Non-pigmented ciliary epithelial cell (primary cell): Measurements from ENCODE around the gene LY75.

- RRBS: no CpG with 5 or more reads among the region's 2 CpGs
Measured at GRCh38 chr2:158128527-158128851, 26.8 kb downstream of the UPP2 start.

DNA sequence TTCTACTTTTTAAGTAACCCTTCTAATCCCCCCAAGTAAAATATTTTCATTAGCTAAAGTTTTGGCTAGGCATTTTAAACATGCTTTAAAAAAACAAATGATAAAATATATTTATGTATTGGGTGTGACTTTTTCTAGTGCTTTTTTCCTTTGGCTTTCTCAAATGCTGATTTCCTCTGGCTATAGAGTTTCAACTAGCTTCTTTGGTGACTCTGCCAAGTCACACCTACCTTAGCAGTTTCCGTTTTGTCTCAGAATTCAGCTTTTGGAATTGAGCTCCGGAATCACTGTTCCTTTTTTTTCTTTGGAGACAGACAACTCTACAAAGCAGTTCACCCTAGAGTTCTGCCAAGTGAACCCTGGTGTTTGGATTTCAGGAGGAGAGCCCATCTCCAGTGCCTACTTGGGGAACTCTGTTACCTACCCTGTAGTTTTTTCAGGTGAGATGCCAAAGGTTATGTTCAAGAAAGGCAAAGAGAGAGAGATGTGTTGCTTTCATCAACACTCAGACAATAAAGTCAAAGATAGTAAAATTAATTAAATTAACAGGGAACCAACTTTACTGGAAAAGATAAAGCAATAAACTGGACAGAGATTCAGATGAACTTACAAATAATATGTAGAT is 89.9 kb downstream of the UPP2 start:
- RRBS: no CpG with 5 or more reads among the region's 2 CpGs

- RRBS: no CpG with 5 or more reads among the region's 4 CpGs
Measured at GRCh38 chr2:158320991-158321615, 135.4 kb downstream of the CCDC148 start.

DNA sequence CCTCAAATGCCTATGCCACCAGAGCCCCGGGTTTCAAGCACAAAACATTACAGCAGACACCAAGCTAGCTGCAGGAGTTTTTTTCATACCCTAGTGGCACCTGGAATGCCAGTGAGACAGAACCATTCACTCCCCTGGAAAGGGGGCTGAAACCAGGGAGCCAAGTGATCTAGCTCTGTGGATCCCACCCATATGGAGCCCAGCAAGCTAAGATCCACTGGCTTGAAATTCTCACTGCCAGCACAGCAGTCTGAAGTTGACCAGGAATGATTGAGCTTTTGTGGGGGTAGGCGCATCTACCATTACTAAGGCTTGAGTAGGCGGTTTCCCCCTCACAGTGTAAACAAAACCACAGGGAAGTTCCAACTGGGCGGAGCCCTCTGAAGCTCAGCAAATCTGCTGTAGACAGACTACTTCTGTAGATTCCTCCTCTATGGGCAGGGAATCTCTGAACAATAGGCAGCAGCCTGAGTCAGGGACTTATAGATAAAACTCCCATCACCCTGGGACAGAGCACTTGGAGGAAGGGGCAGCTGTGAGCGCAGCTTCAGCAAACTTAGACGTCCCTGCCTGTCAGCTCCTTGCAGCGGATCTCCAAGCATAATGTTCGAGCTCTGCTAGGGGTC is 96.7 kb downstream of the CCDC148 start:
- RRBS: no CpG with 5 or more reads among the region's 8 CpGs

DNA sequence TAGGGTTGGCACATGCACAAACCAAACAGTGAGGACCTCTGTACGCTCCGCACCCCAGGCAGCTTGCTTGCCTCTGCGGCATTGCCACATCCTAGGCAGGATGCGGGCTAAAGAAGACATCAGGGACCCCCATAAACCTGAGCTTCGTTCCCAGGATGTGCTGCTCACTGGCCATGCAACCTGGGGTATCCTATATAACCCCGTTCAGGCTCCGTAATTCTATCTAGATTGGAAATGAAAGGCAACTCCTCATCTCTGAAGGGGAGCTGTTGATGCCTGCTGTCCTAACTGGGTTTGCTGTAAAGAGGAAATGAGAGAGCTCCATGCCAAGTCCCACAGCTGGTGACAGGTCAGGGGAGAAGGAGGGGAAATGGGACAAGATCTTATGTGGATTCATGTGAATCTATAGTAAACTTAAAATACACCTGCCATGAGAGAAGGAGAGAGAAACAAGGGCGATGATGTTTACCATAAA is 128.0 kb upstream of the DAPL1 start:
- RRBS: no CpG with 5 or more reads among the region's 8 CpGs

DNA sequence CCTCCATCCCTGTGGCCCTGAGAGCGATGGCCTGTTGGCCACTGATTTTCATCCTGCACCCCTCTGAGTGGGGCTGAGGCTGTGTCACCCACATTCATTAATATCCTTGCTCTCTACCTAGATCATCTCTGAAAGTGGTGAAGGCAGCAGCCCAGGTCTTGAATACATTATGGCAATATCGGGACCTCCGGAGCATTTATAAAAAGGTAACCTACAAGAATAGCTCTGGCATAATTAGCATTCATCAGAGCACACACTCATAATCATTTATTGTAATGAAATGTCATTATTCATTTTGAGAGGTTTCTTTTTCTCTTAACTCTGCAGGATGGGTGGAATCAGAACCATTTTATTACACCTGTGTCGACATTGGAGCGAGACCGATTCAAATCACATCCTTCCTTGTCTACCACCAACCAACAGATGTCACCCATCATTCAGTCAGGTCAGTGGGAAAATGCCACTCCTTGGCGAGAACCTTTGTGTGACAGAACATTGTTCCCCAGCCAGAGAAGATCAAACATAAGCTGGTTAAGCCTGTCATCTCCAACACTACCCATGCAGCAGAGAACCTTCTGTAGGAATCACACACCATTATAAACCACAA is 121.5 kb upstream of the DAPL1 start:
- RRBS: no CpG with 5 or more reads among the region's 7 CpGs

DNA sequence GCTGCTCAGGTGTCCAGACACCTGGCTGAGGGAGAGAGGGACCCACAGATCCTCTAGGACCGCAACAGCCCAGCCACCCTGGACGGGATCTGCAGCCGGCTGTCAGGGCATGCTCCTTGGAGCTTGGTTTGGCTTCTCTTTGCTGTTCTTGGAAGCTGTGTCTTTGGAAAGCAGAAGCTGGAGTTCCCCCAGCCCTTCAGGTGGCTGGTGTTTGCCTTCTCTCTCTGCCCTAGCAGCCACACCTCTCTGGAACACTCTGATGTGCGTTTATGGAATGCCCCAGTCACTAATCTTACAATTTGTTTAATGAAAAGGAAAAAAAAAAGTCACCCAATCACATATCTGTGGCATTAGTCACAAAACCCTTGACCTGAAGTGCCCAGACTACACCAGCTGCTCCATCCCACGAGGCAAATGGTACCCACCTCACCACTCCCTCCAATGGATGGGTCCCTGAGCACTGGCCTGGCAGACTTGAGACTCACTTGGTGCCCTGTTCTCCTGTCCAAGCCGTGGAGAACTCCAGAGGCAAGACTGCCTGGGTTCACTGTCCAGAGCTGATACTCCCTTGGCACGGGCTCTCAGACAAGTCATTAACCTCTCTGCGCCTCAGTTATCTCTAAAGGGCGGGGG is 70.2 kb upstream of the DAPL1 start:
- RRBS: no CpG with 5 or more reads among the region's 9 CpGs

GRCh38 chr2:158868361-158868937 is 73.3 kb downstream of the DAPL1 start:
- RRBS: no CpG with 5 or more reads among the region's 10 CpGs

DNA sequence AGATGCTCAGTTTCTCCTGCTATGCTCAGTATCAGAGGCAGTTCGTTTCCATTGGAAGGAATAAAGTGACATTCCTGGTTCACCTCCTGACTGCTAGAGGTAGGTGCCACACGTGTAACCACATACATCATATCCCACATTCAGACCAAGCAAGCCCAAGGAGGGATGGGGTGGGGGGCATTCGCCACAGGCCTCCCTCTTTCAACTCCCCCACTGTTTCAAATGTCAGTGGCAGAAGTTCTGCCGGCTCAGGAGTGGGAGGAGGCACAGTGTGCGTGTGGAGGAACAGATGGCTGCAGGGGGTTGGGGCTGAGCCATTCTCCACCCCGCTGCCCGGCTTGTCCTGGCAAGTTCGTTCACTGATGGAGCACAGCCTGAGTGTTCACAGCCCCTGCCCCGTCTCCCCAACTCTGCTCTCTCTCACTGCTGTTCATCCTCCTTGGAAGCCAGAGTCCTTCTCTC is 75.4 kb upstream of the TANC1 start:
- RRBS: 10% methylated on average over 4 of the region's 9 CpGs

DNA sequence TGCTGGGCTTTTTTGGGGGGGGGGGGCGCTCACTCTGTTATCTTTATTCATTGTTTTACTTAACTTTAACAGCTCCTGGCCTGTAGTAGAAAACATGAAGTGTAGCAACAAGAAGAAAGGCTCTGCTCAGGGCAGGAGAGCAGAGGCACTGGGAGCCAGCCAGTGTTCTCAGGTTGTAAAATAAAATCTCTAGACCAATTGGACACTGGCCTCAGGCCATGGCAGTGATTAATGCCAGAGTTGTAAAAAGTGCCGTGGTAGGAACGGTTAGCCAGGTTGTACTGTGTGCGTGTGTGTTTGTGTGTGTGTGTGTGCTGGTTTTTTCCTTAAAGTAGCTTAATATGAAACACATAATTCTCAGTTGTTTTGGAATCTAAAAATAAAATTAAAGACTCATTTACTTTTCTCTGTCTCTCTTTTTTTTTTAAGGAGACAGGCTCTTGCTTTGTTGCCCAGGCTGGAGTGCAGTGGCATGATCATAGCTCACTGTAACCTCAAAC is 14.0 kb upstream of the TANC1 start:
- RRBS: no CpG with 5 or more reads among the region's 4 CpGs

GRCh38 chr2:159144678-159145304 is 141.7 kb downstream of the WDSUB1 start:
- RRBS: no CpG with 5 or more reads among the region's 7 CpGs

DNA sequence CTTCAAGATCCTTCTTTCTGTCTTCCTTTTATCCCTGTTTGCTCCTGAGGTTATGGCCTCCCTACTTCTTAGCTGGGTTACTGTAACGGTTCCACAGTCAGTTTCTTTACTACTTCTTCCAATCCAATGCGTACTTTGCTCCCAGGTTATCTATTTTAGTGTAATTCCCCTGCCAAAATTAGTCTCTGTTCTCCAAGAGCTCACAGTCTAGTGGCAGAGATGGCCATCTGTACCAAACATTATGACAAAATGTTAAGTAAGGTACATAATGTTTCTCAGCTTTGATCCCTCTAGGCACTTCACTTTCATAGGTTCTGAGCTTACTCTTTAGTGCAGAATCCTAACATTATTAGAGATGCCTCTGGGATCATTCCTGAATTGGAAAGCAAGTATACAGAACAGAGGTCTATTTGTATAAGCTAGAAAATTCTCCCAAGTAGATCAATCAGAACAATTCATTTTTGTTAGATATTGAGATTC is 85.1 kb upstream of the WDSUB1 start:
- RRBS: no CpG with 5 or more reads among the region's 2 CpGs

DNA sequence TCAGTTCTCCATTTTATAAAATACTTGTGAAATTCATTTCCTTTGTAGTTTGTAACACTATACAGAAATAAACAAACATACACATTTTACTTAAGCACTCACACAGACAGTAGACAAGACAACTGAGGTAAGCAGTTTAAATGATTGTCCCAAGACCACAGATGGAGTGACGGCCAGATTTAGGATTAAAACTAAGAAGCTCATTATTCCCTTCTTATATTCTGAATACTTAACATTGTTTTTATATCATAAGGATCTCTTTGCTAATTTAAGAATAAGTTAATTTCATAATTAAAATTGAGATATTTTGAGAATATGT is 100.9 kb downstream of the BAZ2B start:
- RRBS: no CpG with 5 or more reads among the region's 1 CpG

DNA sequence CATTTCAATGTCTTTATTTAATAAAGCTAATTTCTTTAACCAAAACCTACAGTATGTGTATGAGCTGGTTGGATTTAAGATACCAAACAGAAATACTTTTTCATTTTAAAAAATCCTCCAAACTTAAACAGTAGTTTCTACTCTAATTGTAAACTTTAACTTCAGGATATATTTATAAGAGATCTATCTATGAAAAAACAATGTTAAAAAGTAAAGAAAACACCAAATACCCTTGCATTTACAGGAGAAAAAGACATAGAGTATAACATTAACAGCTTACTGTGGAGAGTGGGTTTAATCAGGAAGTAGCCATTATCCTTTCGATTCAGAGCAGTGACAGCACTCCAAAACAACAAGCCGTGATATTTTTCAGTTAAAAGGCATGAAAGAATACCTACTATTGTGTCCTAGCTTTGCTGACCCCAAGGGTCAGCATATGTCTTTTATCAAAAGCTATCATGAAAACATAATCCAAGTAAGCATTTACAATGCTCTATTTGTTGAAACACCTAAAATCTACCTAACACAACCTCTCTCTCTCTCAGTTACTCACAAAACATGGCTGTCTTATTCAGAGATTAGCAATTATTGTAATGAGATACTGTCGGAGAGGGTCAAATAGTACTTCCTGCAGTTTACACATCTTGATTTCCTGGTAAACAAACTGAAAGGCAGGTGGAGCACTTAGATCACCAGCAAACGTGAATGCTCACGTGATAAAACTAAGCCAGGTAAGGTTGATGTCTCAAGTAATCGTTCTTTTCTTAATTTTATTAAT is 100.2 kb downstream of the BAZ2B start:
- RRBS: no CpG with 5 or more reads among the region's 6 CpGs

- RRBS: no CpG with 5 or more reads among the region's 4 CpGs
Measured at GRCh38 chr2:159738468-159738854, 26.2 kb downstream of the MARCHF7 start.

DNA sequence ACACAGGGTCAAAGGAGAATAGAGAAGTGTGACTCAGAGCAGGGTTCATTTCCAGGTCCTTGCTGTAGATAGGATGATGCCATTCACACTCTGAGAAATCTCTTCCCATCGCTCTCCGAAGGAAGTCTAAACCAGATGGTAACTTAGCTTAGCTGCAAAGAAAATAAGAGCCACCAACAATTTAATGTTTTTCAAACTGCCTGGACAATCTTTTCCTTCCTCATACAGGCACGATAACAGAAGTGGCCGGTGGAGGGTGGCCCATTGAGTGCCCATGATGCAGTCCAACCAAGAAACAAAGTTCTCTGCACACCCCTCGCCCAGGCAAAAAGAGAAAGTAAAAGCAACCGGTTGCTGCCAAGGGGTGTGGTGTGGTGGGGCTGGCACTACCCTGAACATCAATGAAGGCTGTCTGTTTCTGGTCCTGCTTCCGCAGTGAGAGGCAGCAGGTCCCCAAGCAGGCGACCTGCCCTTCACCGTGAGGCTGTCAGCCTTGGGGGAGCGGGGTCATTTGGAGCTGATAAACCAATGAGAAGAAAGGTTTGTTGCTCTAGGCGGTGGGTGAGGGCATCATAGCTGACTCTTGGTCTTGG is 1.0 kb downstream of the LY75 start:
- RRBS: 74% methylated on average over 3 of the region's 11 CpGs

DNA sequence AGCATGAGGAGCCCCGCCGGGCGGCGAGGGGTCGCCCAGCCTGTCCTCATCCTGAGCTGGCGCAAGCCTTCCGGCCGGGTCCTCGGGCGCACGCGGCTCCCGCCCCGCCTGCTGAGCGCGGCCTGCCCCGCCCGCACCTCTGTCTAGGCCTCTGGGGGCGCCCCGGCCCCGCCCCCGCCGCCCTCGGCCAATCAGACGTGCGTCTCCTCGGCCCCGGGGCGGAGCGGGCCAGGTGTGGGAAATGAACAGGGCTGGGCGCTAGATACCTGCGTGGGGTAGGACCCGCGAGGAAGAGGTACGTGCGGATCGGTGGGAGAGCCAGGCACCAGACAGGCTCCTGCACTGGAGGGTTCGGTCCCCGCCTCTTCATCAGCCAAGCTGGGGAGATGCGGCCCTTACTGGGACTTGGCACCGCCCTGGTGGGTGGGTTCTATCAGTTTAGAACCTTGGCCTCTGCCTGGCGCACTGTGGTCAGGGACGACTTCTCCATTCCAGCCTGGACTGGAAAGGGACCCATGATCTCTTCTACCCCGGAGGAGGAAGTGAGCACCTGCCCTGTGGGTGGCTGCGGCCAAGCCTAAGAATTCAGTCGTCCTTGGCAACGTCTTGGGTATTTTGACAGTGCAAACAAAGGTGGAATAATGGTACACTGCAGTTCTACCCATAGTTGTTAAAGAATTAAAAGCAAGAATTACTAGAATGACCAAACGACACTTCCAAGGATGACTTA is at the start of gene LY75:
Gene LY75 (minus strand): TSS at position 124 of the 730 bp plus-strand sequence.
- RRBS: 4% methylated on average over 24 of the region's 48 CpGs

DNA sequence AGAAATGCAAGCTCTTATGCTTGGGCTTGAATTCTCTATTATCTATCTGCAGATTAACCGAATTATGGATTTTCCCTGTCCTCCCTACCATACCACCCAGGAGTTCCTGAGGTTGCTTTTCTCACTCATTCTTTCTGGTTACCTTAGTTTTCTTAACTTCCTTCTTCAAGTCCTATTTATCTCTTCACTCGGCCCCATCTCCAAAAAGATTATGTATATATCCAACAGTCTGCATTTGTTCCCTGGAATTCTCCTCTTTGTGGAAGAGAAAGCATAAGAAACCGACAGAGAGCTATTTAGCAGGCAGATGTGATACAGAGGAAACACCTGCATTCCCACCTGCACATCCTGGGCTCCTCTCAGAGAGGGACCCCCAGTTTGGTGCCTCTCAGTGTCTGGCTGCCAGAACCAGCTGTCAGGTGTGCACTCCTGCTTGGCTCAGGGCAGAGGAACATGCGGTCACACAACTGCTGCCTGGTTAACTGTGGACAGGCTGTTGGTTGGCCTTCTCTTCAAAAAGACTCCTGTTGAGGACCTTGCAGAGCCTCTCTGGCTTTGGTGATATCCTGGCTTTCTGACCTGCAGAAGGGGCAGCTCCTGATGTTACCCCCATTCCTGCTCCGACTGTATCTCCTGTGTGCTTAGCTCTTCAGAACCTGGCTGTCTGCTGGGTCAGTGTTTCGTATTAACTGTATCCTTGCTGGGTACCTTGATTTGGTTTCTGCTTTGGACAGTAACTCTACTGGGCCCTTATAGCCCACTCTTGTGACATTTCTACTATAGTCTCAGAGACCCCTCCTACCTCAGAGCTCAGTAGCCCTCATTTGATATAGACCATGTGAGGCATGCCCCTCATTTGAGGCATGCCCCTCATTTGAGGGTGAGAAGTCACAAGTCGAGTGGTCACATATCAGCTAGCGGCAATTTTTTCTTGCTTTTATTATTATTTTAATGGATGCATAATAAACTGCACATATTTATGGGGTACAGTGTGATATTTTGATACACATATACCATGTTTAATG is 54.5 kb downstream of the ITGB6 start:
- RRBS: no CpG with 5 or more reads among the region's 8 CpGs

DNA sequence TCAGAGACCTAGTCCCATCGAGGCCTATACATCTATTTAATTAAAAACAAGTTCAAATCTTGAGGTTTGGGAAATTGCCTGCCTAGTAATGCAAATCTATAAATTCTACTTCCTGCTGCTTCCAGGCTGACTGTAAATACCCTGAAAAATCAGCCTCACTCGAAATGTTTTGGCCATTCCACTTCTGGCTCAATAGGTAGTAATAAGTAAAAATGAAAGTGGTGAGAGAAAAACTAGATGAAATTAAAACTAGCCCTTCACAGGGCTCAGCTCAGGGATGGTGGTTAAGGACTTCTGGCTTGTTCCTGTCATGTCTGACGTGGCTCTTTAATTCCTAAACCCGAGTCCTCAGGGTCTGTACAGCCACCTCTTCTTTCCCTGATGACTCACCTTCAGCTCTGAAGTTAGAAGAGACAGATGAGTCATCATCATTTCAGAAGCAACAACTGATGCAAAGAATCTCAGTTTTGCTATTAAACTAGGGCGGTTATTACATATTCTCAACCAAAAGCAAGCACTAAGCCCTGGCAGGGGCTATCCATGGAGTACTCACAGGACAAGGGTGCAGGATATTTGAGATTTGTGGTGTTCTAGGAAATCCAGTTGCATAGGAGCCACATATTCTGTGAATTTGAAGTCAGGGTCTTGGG is 23.9 kb upstream of the ITGB6 start:
- RRBS: no CpG with 5 or more reads among the region's 5 CpGs

DNA sequence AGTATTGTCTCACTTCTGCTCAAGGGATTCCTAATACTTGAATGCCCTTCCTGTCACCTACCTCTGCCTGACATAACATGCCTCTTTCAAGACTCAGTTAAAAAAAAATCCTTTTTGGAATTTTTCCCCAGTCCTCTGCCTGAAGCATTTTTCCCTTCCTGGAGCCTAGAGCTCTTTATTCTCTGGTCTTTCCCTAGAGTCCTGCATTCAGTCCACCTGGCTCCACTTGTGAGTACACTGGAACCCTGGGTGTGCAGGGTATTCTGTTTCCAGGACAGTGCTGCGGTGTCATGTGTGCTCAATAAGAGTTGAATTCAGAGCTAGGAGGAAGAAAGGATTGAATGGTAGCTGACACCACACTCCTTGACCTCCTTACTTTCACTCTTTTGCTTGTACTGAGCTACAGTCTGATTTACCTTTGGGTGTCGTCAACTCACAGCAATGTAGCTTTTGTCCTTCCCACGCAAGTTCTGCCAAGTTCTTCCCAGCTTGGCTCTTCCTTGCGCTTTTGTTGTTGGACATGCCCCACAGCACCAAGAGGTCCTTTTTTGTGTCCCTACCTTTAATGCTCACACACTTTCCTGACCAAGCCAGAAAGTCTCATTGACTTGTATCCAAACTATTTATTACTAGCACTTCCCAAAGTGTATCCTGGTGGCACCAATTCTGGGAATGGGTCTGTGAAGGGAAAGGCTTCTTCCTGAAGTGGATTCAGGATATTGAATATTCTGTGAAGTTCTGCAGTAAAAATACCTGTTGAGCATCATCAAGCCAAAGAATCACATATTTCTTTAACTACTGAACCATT is 38.3 kb upstream of the ITGB6 start:
- RRBS: no CpG with 5 or more reads among the region's 4 CpGs